Airway epithelial cell (primary cell): ENCODE data around the genes PITPNM3 and FBXO39.

- RAMPAGE, long total RNA, result no peak
Observed at GRCh38 chr17:4949323-4949992, 1.1 kb upstream of the PFN1 start.

DNA sequence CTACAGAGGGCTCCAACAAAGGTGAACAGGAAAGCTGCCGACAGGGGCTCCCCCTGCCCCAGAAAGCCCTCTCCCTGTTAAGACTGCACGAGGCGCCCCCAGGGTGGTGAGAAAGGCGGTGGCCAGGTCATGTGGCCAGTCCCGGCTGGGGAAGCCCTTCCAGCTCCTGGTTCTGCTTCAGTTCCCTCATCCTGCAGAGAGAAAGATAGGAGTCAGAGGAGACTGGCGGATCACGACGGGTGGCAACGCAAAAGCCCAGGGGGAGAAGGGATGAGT is 950 bp upstream of the SPAG7 start:
- RAMPAGE, long total RNA, result no peak

DNA sequence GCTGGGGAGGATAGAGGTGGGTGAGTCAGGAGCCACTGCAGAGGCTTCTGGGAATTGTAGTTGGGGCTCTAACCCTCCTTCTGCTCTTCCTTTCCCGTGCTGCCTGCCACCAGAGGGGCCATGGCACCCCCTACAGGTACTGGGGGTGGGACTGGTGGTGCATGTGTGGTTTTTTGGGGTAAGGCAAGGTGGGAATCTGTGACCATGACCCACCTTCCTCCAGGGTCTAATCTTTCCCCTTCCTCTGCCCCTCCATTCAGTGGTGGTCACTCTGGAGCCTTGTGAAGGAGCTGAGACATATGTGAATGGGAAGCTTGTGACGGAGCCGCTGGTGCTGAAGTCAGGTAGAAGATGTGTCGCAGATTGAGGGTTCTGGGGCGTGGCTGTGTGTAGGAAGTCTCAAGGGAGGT is 15.5 kb downstream of the SLC52A1 start:
- RAMPAGE, long total RNA, result no peak

DNA sequence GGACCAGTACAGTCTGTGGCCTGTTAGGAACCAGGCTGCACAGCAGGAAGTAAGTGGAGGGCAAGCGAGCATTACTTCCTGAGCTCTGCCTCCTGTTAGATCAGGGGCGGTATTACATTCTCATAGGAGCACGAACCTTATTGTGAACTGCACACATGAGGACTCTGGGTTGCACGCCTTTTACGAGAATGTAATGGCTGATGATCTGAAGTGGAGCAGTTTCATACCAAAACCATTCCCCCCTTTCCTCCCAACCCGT is 6.9 kb upstream of the ZNF594 start:
- RAMPAGE, long total RNA, result no peak

DNA sequence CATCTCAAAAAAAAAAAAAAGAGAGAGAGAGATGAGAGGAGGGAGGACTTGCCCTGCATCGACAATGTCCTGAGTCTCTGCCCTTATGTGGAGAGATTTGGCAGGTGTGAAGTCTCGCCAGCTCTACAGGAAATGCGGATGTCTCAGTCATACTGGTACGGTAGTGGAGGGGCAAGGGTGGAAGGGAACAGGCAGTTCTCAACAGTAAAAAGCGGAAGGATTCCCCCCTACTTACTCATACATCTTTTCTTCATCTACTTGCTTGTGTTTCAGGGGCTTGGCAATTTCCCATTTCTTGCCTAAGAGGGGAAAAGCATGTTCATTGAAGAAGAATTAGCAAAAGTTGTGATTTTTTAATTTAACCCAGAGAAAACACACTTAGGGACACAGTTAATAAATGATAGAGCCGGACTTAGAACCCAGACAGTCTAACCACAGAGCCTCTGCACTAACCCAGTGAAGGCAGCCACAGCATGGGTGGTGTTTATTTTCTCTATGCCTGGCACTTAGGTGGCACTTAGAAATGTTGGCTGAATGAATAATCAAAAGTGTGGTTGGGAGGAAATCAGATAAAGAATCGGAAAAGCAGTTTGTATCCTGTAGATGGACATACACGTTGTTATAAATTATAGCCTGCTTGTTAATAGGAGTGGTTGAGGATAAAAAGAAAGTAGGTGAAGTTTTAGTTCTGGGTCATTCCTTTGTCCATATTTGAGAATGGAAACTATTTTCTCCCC is 13.4 kb downstream of the SCIMP start:
- RAMPAGE, long total RNA, result no peak

DNA sequence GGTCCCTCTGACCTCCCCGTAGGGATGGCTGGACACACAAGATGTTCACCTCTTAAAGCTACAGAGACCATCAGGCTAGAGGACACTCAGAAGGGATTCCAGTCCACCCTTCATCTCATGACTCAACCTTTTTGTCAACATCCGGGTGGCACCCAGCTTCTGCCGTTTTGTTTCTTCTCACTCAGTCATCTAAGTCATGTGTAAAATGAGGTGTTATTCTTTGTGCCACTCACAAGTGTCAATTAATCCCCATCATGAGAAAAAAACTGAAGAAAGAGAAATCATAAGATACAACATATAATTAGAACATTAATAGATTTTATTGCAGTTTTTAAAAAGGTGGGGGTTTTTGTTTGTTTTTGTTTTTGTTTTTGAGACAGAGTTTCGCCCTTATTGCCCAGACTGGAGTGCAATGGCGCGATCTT is 3.1 kb upstream of the SCIMP start:
- RAMPAGE, long total RNA, result no peak

- RAMPAGE, long total RNA, result no peak
Observed at GRCh38 chr17:5385513-5386073, 33.9 kb downstream of the NUP88 start.

DNA sequence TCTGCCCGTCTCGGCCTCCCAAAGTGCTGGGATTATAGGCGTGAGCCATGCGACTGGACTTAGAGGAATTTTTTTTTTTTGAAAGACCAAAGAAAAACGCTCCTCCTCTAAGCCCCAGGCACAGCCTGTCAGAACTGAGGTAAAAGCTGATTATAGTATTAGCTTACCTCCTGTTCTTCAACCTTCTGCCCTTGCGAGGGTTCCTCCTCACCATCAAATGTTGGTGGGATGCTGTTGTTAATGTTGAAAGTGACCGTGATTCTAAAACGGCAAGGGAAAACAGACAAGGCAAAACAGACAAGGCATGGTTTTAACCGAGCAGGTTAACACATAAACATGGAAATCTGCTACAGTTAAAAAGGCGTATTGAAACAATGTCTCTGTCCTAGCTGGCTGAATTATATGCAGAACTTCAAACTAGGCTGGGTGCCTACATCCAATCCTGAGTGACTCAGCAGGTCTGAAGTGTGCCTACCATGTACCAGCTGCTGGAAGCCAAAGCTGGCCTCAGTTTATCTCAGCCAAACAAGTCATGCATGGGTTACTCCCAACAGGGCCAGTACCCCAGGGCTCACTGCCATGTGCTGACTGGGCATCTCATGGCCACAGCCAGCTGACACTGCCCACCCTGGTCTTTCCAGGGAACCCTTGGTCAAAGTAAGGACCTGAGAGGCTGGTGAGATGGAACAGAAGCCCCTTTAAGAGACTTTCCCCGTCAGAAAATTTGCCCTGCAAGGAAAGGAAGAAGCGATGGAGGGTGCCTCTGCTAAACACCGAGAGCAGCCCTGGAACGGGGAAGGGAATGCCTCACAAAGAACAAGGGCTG is 4.0 kb downstream of the C1QBP start:
- RAMPAGE, long total RNA, result no peak

DNA sequence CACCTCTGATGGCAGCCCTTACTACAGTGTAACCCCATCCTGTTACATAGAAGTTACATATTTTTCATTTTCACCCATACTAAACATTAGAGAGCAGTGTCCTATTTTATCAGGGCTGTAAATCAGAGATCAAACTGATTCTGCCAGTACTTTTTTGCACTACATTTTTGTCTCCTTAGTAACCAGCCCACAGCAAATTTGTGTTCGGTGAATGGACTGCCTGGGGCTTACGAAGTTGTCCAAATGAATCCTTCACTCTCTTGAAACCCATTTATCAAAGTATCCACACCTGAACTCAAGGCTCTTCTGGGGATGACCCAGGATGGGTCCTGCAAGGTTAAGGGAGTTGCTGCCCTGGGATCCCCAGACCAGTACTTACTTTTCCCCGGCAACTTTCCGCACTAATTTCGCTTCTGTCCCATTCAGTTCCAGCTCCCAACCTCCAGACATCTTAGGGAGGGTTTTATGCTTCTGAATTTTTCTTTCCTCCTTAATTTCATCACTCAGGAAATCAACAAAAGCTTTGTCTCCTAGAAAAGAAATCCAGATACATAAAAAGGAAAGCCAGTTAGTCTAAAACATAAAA is 1.1 kb downstream of the C1QBP start:
- RAMPAGE, long total RNA, result no peak

DNA sequence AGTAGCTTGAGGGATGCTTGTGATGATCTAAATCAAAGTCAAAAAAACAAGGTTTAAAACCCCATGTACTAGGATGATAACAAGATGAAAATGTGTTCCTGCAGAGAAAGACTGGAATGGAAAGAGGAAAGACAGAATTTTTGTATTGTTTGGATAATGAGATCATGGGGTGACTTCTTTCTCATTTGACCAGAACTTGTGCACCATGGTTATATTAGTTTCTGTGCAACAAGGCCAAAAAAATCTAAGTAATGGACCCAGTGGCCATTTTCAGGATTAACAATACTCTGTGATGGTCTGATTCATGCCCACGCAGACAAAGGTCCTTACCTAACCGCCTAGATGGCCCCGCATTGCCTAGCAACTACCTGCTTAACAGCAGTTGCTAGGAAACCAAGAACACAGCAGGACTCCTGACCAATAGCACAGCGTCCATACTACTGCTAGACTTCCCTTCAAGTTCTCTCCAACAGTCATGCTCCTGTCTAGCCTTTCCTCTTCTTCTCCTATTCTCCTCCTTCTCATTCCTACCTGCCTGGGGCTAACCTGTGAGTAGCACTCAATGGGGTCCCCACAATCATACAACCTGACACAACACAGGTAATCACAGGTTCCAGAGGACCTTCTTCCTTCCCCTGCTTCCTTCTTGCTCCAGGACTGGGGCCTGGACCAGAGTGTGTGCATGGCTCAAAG is 8.0 kb upstream of the ENSG00000286190 start:
- RAMPAGE, long total RNA, result no peak

DNA sequence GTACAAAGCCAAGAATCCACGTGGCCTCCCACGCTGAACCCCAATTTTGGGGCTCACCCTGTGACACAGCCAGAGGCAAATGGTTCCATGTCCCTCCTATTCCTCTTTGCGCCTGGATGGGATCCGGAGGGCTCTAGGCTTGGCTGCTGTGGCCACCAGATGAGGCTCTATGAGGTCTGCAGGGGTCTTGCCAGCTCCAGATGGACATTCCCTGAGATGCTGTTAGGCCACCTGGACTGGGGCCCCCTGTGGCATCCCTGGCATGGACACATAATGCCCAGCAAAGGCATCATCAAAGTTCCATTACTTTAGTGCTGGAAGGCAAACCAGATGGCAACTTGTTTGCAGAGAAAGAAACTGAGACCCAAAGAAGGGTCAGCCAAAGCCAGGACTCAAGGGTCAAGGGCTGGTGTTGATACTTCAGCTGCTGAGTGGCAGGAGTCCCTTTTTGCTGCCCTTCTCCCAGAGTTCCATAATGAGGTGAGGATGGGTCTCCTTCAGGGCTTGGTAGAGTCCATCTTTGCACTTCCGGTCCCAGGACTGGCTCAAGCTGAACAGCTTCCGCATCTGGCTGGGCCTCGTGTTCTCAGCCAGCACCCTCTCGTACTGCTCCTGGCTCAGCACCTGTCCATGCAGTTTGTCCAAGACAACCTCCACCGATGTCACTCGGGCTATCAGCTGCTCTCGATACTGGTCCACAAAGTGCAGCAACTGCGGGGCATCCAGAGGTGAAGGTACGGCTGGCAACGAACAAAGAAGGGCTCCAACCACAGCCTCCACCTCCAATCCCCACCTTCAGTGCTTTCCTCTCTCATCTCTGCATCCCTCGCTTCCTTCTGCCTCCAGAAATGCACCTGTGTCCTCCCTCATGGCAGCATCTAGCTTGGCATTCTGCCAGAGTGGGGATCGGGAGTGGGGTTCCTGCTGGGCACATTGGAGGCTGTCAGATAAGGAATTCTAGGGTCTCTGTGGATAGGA is 13.8 kb upstream of the ENSG00000286190 start:
- RAMPAGE, long total RNA, result no peak

DNA sequence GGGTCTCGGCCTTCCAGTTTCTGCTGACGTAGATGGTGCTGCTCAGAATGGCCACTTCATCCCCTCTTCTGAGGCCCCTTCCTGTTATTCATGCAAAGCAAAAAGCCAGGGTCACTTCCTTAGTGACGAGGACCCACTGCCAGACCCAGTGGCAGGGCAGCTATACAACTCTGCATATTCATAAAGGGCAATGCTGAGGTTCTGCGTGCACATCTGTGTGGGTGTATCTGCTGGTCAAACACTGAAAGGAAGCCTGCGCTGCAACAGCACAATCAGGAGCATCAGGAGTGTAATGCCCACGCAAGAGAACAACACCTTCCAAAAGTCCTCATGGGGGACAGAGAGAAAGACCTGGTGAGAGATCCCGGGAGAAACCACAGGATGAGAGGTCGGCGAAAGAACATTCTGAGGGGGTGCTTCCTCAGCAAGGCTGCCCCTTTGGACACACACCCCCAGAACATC is 109.0 kb downstream of the WSCD1 start:
- RAMPAGE, long total RNA, result no peak

DNA sequence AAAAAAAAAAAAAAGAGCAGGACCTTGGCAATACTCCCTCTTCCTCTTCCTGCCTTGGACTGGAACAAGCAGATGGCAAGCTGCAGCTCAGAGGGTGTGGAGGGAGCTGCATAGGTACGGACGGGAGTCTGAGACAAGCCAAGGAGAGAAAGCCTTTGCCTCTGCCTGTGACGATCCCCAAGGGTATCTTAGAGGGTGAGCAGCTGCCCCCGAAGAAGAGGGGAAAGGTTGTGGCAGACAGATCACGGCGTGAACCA is 109.2 kb downstream of the AIPL1 start:
- RAMPAGE, long total RNA, result no peak

DNA sequence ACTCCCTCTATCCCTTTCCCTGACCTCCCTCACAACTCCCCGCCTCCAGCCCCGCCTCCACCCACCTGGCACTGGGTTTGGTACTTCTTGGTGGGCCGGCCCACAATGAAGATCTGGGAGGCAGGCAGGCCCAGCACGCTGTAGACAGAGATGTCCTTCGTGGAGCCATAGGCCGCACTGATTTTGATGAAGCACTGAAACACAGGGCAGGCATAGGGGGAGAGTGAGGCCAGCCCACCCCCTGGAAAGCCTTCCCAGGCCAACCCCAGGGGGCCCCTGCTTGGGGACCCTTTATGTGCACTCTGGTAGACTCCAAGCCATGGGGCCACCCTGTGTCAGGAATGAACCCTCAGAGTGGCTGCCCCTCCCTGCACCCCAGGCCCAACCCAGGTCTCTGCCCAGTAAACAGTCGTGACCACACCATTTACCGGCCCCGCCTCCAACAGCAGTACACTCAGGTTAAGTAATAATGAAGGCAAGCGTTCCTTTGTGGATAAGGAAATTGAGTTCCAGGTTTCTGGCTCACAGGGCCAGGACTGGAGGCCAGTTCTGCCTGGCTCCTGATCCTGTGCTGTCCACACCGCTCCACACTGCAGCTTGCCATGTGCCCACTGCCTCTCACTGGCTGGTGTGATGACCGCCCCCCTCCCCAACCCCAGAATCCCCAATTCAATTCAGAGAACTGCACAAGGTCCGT is 13.4 kb downstream of the PIMREG start:
- RAMPAGE, long total RNA, result no peak

DNA sequence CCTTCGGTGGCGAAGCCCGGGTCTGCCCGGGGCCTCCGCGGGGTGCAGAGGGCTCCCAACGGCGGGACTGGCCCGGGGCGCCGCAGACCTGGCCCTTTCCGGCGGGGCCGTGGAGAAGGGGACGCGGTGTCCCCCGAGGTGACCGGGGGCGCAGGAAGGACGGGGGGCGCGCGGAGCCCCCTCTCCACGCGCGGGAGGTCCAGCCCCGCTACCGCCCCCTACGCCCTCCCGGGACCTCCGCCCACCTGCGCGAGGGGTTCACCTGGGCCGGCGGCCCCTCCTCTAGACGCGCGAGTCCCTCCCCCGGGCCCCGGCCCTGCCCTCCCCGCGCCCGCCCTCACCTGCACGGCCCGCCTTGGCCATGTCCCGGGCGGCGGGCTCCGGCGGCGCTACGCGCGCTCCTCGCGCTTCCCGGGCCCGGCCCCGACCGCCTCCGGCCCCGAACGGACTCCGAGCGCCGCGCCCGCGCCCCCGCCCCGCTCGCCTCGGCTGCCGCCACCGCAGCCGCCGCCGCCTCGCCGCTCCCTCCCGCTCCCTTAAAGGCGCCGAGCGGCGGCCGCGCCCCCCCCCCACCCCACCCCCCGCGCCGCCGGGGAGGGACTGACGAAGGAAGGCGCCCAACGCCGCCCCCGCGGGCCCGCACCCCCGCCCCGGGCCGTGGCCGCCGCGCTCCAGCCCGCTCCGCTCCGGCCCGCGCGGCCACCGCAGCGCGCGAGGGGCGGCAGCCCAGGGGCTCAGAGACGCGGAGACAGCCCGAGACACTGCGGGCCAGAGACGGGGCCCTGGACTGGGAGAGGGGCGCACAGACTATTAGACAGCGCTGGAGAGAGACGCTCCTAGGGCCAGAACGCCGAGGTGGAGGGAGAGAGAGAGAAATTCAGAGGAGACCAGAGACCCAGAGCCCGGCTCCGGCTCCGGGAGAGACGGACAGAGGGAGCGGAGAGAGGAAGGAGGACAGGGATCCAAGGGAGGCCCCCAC is at the start of gene PITPNM3:
Gene PITPNM3 (minus strand): TSS at position 512 of the 979 bp plus-strand sequence.
- RAMPAGE, long total RNA, result no peak

DNA sequence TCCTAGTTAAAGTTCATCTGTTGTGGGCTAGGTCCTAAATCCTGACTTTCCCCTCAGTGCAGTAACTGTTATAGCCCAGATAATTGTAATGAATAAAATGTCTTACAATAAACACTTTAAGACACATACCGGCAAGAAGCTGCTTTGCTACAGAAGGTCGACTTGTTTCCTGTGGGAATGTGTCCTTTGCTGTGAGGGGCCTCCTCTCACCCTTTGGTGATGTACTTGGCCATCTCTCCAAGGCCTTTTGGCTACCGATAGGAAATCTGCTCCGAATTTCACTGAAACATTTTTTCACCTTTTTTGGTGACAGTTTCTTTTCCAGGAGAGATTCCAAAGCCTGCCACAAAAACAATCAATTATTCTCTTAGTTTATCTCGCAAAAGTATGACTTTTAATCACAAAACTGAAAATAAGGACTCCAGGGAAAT is 19.8 kb downstream of the KIAA0753 start:
- RAMPAGE, long total RNA, result no peak

DNA sequence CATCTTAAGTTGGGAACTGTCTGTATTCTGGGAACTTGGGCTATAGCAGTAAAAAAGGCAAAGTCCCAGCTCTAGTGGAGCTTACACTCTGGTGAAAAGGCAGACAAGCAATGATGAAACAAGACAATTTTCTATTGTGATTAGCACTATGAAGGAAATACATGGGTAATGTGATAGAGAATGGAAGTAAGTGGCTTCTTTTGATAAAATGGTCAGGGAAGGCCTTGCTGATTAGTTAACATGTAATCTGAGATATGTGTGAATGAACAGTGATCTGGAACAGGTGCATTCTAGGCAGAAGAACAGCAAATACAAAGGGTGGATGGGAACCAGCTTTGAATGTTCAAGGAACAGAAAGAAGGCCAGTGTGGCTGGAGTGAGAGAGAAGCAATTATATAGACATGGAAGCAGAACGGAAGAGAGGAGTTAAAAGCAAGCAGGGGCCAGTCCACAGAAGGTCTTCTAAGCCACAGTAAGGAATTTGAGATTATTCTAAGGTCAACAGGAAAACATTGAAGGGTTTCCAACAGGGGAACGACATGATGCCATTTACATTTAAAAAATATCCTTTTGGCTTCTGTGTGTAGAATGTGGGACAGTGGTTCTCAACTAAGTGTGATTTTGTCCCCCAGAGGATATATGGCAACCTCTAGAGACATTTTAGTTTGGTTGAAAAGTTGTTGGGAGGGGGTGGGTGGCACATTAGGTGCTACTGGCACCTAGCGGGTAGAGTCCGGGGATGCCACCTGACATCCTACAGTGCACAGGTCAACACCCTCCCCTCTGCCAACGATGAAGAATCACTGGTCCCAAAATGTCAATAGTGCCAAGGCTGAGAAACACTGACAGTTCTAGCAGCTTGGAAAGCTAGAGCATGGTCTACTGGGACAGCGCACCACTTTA is 2.0 kb downstream of the C17orf100 start:
- RAMPAGE, long total RNA, result no peak

DNA sequence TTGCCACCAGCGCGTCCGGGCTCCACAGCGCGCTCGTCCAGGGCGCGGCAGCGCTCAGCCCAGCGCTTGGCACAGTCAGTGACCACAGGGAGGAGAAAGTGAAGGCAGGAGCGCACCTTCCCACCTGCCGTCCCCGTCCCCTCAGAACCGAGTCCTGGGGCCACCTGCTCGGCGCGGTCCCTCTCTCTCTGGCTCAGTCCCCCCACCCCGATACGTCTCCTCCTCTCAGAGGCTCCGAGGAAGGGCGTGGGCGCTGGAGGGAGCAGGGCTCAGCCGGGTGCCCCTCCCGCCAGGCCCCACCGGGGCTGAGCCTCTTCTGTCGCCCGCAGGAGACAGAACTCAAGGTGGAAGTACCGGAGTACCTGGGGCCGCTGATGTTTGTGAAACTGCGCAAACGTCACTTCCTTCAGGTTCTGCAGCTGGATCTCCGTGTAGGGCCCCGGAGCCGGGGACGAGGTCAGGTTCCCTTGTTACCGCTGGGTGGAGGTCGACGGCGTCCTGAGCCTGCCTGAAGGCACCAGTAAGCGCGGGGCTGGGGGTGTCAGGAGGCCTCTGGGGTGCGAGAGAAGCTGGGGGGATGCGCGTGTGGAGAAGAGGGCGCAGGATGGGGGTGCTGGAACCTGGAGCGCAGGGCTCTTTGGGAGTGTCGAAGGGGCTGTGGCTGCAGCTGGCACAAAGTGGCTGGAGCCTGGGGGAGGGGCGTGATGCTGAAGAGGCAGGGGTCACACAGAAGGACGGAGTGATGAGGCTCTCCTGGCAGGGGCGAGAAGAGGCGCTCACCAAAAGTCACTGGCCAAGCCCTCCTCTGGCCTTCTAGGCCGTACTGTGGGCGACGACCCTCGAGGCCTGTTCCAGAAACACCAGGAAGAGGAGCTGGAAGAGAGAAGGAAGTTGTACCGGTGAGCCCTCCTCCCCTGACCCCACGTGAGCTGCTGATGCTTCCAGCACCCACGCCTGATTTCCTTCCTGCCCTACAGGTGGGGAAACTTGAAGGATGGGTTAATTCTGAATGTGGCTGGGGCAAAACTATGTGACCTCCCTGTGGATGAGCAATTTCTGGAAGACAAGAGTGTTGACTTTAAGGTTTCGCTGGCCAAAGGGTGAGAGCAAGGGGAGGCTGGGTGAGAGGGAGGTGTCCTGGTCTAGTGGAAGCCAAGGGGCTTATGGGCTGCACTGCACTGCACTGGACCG is 5.7 kb downstream of the C17orf100 start:
- RAMPAGE, long total RNA, result no peak

GRCh38 chr17:6752864-6753507 is 2.9 kb upstream of the XAF1 start:
- RAMPAGE, long total RNA, result no peak

DNA sequence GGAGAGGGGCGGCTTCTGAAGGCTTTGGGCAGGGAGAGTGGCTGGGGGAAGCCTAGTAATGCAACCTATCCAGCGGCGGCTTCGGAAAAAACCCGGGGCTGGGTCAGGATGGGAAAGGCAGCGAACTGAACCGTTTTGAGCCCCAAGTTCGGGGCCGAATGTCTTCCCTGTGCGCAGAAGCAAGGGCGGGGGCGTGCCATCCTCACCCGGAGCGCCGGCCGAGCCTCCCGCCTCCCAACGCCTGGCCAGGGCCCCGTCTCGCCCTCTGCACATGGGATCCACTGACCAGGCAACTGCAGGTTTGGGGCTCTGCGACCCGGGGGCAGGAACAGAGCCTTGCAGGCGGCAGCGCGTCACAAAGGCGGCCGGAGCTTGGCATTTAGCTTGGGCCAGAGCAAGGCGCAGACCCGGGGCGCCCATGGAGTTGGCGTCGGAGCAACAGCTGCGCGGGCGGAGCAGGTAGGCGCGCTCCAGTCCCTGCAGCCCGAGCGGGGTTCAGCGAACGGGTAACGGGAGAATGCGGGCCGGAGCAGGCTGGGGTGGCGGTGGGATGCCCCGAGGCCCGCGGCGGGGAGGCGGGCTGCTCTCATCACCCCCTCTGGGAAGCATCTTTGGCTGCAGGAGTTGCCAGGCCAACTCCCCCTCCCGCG is at the start of gene FBXO39:
Gene FBXO39 (plus strand): TSS at position 402 of the 650 bp plus-strand sequence.
- RAMPAGE, long total RNA, result no peak